ENCODE measurements around a stretch of chr13.

DNA sequence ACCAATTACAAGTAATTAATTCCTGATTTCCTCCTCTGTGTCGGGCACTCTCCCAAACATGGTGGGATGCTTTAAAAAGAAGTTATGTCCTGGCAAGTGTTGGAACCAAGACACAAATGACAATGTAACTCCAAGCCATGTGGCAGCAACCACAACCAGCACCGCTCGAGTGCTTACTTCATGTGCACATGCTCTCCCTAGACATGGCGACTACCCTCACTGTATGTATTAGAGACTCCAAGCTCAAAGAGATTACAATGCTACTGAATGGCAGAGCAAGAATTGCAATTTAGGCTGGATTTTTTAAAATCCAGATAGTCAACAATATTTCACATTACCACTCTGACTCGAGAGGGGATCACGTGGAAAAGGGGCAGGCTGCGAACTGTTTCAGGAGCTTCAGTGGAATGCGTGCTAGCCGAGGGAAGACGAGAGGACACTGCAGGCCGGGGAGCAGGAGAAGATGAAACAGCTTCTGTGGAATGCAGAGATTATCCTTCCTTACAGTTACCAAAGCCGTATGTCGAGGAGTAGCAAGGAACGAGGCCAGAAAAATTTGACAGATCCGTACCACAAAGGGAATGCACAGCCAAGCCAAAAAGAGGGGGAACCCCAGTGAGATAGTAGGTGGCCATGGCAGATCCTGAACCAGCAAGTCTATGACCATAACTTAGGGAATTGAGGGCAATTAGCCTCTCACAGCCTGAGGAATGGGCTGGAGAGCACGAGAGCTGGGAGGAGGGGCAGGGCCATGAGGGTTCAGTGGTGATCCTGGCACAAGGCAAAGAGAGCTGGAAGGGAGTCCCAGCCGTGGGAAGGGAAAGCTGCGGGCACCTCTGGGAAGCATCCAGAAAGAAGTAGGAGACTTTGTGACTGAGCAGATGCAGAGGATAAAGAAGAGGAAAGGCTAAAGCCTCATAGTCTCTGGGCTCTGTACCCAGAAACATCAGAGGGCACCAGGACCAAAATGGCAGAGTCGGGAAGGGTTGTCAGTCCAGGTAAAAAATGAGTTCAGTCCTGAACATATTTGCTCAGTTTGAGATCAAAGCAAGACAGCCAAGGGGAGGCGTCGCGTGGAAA is 5.3 kb downstream of the COL4A1 start:
- PRO-cap, result no peak

GRCh38 chr13:110303964-110304994 is 2.7 kb downstream of the COL4A1 start:
- PRO-cap, result no peak

DNA sequence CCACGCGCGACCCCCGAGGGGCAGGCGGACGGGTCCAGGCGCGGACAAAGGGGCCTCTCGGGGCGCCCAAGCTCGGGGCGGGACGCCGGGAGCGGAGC is 277 bp downstream of the COL4A1 start:
- PRO-cap, result no peak

DNA sequence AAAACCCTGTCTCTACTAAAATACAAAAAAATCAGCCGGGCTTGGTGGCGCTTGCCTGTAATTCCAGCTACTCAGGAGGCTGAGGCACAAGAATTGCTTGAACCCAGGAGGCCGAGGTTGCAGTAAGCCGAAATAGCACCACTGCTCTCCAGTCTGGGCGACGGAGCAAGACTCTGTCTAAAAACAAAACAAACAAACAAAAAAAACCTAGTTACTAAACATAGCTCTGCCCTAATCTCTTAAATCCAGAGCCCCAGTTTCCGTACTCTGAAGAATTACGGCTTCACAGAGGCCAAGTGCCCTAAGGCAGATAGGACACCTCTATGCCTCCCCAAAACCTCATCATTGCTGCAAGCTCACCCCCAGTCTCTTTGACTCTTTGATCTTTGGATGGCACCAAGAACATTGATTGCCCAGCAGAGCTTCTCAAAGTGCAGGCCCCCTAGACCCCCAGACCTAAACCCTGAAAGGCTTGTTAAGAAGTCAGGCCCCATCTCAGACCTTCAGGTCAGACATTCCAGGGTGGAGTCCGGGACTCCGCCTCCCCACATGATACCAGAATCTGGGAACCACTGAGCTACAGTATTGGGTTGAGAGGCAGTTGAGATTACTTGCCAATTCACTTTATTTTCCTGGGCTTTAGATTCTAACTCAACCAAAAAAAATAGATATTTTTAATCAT is 2.9 kb downstream of the COL4A2 start:
- PRO-cap, result no peak

DNA sequence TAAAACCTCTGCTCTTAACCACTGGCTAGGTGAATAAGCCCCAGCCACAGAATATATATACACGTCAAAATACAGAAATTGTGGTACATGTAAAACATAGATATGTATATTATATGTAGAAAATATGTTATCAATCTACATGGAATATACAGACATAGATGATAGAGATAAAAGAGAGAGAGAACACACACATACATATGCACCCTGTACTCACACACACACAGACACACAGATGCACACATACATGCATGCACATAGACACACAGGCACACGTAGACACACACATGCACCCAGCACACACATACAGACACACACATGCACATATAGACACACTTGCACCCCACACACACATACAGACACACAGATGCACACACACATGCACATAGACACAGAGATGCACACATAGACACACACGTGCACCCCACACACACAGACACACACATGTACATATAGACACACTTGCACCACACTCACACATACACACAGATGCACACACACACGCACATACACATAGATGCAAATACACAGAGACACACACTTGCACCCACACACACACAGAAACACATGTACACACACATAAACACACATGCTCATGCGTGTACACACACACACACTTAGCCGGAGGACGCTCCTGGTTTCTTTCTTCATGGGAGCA is 9.8 kb downstream of the COL4A2 start:
- PRO-cap, result no peak

DNA sequence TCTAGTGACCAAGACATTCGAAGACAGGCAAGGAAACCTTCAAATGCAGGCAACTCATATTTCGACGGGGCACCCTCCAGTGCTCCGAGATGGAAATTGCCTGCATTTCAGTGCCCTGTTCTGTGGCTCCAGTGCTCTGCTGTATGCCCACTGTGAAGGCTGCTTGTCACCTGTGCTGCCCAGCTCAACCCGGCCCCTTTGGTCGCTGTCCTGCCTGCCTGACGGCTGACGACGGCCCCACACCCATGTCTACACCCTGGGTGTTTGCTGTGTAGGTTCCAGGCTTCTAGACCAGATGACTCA is 39.3 kb downstream of the COL4A2 start:
- PRO-cap, result no peak

- PRO-cap, result no peak
Measured at GRCh38 chr13:110346784-110347076, 39.6 kb downstream of the COL4A2 start.

DNA sequence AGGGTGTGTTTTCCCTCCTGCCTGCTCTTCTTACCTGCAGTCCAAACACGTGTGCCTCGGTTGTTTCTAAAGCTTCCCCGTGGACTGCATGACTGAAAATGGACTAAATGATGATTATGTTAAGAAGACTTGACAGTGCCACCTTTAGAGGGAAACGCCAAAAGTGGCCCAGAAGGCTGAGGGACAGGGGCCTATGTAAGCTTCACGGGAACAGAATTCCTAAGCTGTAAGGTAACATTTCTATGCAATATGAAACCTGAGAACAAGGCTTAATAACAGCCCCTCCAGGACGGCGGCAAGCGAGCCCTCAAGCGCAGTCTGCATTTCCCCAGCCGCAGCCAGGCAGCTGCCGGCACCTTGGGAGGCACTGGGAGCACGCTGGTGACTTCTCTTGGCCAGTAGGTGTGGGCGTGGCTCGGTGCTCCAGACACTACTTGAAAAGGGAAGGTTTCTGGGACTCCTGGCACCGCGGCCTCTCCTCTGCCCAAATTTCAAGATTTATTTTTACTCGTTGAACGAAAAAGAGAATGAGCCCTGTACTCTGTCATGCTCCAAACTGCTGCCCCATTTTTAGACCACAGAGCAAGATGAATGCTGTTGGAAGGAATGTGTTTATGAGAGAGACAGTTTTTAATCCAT is 81.0 kb downstream of the COL4A2 start:
- PRO-cap, result no peak

DNA sequence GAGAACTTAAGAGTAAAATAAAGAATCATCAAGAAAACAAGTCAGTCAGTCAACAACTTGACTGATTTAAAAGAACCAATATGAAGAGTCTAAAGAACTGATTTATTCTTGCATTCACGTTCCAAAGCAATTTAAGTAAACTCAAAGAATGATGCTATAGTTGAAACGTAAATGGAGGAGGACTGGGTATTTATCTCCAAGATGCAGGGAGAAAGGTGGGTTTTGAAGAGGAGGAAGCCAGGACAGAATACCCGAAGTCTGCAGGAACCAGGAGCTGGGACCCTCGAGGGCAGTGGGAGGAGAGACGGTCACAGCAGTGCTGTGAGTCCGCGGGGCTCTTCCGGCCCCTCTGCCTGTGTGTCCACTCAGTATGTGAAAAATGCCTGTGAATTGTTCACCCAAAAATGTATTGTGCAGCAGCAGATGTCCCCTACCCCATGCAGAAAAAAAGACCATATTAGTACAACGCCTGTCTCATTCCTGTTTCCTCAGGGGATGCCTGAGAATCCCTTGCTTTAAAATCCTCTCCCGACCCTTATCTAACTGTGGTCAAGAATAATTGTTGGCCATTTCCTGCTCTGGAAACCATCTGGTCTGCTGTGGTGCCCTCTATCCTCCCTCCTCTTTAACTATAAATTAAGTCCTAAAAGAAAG is 85.2 kb downstream of the COL4A2 start:
- PRO-cap, result no peak

DNA sequence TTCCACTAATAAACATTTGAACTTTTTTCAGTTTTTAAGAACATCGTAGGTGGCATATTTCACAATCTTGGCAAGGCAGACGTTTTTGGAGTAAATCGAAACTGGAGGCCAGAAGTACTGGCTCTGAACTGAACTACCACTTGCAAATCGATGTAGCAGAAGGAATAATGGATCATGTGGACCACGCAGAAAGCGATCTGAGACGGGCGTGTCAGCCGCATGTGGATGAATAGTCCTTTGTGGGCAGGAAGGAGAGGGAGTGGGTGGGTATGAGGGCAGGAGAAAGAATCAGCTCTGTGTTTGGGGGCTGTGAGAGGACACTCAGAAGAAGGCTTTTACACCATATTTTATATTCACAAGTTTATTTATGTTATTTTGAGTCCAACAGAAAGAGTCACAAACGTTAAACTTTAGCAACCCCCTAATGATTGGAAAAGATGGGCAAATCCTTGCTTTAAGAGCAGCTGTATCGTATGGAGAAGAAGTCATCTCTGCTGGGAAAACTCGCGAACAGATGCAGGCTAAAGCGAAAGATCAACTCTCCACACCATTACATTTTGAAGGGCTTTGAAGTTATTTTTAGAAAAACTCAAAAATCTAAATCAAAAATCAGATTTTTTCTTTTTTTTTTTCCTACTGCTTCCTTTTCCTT is 90.5 kb downstream of the COL4A2 start:
- PRO-cap, result no peak

- PRO-cap, result no peak
Measured at GRCh38 chr13:110408264-110408789, 101.2 kb downstream of the COL4A2 start.

GRCh38 chr13:110420318-110421214 is 113.5 kb downstream of the COL4A2 start:
- PRO-cap, result no peak

GRCh38 chr13:110428197-110428766 is 121.2 kb downstream of the COL4A2 start:
- PRO-cap, result no peak

GRCh38 chr13:110511822-110512918 is 49.4 kb downstream of the RAB20 start:
- PRO-cap, result no peak

- PRO-cap, result bidirectional peak, plus-strand start at chr13:110524754, minus-strand start at chr13:110524634
Measured at GRCh38 chr13:110524404-110525287, 36.9 kb downstream of the RAB20 start.

DNA sequence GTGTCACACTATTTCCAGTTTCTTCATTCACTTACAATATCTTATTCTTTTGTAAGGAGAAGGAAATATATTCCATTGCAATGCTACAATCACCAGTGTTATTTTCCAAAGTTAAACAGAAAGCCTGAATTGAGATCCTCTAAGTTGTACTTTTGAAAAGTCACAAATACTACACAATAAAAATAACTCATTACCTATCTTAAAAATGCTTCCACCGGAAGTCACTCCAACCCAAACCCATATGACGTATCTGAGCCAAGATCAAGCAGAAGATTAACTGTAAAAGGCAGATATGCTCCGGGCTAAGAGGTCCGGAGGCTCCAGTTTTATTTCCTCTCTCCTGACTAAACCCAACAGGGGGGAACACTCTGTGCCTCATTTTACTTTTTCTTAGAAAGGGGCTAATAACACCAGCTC is 970 bp downstream of the RAB20 start:
- PRO-cap, result no peak

DNA sequence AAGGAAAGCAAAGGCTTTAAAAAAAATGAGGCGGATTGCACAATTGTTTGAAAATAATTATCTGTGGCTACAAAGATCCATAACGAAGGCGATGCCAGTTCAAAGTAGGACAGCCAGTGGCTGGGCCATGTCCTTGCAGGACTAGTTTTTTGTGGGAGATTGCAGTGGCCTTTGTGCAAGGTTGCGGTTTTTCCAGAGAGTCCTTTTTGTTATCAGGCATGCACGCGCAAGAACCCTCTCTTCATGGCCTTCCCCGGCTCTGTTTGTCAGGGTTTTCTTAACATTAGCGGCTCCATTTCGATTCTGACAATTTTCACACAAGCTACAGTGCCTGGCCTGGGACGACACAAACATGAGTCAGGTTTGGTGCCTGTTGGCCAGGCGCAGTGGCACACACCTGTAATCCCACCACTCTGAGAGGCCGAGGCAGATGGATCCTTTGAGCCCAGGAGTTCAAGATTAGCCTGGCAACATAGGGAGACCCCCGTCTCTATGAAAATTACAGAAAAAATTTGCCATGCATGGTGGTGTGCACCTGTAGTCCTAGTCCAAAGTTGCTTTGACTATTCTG is 1.8 kb upstream of the RAB20 start:
- PRO-cap, result no peak

- PRO-cap, result no peak
Measured at GRCh38 chr13:110676533-110677384, 29.2 kb downstream of the CARS2 start.

GRCh38 chr13:110713117-110713602 is 340 bp upstream of the ING1 start:
- PRO-cap, result bidirectional peak, plus-strand start at chr13:110713261, minus-strand start at chr13:110712880; bidirectional peak, plus-strand start at chr13:110713697, minus-strand start at chr13:110713522

GRCh38 chr13:110714714-110714854 is 1.1 kb downstream of the ING1 start:
- PRO-cap, result no peak